Measurements from ENCODE around the gene ANXA5.

DNA sequence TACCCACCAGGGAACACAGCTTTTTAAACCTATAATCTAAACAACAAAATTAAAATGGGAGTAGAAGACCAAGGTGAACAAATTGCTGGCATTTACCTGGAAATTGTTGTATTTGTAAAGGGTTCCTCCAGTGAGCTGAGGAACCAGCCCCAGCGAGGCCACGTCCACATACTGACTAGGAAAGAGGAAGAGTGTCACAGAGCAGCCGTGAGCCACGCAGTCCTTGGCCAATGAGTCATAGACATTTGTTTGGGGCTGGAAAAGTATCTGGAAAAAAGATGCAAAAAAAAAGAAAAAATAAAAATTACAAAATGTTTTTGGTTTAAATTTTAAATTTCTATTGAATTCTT, 58.7 kb downstream of the METTL14 start:
- PRO-cap: no peak

GRCh38 chr4:118896919-118897579, 8.4 kb downstream of the SYNPO2 start:
- PRO-cap: unidirectional peak, minus-strand start at chr4:118897225

GRCh38 chr4:118975339-118976562, 87.1 kb downstream of the SYNPO2 start:
- PRO-cap: no peak

GRCh38 chr4:118985120-118985600, 96.5 kb downstream of the SYNPO2 start:
- PRO-cap: no peak

DNA sequence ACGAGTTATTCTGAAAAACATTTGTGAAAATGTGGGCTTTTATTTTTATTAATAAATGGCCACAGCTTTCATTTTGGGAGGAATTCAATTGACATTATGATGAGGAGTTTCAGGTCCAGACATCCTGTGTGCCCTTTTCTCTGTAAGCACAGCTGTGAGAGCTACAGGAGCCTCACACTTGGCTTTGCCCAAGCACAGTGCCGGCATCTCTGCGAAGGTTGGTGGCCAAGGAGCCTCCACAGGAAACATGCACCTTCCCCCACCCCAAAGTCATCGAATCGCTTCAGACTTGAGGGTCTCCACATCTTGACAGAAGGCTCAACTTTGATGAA, 99.9 kb downstream of the SYNPO2 start:
- PRO-cap: no peak

DNA sequence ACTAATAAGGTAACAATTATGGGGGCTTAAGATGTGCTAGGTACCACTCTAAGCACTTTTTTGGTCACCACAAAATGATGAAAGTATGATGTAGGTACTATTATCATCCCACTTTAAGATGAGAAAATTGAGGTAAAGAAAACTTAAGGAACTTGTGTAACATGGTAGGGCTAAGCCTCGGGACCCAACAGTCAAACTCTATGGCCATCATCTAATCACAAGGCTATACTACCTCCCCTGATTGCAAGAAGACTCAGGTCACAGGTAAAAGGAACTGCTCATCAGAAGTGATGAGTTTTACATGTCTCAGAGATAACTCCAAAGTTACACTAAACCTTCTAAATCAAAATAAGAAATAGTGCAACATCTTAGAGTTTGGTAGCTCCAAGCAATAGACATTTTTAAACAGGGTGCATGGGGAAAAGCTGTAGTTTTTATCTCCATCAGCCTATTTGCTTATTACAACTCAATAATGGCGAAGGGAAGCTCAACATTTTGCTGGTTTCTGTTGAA, 96.5 kb upstream of the MYOZ2 start:
- PRO-cap: no peak

DNA sequence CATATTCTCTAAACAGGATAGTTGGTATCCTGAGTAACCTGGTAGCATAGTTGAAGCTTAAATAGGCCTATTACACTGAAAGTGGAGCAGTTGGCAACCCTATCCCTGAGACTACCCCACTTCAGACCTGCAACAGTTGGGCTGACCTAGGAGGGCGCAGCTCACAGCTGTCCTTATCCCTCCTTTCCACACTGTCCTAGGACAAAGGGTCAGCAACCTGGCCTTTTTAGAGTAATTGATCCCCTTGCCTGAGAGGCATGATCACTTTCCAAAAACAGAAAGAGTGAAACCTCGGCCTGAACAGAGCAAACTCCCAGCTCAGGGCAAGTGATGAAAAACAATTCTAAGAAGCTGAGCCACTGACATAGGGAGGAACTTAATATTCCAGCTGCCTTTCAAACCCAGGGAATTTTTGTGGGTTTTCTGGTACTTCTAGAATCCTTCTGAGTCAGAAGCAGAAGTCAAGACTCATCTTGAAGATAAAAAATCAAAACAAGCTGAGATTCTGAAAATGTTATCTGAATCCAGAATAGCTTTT, 94.9 kb upstream of the MYOZ2 start:
- PRO-cap: unidirectional peak, minus-strand start at position 313 of the sequence

DNA sequence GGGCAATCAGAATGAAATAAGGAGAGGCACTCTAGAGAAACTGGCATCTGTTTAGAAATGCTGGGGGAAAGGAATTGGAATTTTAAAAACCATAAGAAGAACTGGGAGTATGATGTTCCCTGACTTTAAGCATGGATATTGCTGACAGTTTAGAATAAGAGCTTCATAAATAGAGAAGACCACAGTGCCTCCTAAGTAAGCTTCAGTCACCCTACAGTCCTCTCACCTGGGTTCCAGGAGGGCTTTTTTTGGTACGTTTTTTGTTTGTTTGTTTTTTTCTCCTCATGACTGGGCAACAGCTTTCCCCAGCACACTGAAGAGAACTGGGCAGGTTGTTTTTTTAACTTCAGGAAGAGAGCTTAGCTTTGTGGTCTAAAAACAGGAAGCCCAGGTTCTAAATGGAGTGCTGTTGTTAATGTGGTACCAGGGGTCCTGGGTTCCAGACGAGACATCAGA, 4.0 kb downstream of the MYOZ2 start:
- PRO-cap: unidirectional peak, minus-strand start at position 325 of the sequence

- PRO-cap: no peak
Measured at GRCh38 chr4:119166728-119167081, 31.1 kb downstream of the MYOZ2 start.

DNA sequence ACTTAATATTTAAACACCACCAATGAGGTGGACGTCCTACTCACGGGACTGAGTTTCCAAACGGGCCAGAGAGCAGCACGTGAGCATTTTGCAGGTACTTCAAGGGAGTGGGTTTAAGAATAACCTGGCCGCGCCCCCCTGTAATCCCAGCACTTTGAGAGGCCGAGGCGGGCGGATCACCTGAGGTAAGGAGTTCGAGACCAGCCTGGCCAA, 467 bp upstream of the C4orf3 start:
- PRO-cap: no peak

GRCh38 chr4:119476115-119476475, 152.5 kb downstream of the PDE5A start:
- PRO-cap: no peak

DNA sequence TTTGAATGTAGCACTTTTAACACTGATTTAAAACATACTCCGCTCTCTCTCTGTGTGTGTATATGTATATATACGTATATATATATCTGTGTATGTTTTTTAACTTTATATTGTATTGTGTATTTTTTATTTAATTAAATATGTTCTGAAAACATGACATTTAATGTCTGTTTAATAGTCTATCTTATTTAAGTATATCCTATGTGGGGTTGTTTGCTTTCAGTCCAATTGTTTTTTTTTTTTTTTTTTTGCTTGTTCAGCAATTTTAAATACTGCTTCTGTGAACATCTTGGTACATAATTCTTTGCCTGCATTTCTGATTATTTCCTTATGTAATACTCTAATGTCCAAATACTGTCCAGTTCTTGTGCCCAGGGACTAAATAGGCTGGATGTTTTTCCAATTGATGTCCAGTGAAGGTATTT, 45.1 kb upstream of the MAD2L1 start:
- PRO-cap: unidirectional peak, minus-strand start at position 241 of the sequence

DNA sequence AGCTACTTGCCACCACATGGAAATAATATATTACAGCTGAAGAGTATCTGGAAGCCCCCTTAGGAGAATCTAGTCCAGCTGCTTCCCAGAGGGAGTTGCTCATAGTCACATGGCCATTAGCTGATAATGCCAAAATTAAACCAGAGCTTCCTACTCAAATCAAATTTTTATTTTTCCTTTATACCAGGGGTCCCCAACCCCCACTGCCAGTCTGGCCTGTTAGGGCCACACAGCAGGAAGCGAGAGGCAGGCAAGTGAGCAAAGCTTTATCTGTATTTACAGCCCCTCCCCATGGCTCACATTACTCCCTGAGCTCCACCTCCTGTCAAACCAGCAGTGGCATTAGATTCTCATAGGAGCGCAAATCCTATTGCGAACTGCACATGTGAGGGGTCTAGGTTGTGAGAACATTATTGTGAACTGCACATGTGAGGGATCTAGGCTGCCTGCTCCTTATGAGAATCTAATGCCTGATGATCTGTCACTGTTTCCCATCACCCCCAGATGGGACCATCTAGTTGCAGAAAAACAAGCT, 19.3 kb upstream of the TNIP3 start:
- PRO-cap: bidirectional peak, plus-strand start at position 363 of the sequence, minus-strand start at position 241 of the sequence

- PRO-cap: bidirectional peak, plus-strand start at chr4:121216647, minus-strand start at chr4:121216482
Measured at GRCh38 chr4:121216354-121216746, 52.2 kb upstream of the TNIP3 start.

GRCh38 chr4:121696014-121697035, at the start of gene ANXA5:
TSS of gene ANXA5 (minus strand) at chr4:121696980.
- PRO-cap: bidirectional peak, plus-strand start at chr4:121696226, minus-strand start at chr4:121696133; bidirectional peak, plus-strand start at chr4:121697167, minus-strand start at chr4:121696975

GRCh38 chr4:121711407-121712200, 14.8 kb upstream of the ANXA5 start:
- PRO-cap: bidirectional peak, plus-strand start at chr4:121711878, minus-strand start at chr4:121711668

DNA sequence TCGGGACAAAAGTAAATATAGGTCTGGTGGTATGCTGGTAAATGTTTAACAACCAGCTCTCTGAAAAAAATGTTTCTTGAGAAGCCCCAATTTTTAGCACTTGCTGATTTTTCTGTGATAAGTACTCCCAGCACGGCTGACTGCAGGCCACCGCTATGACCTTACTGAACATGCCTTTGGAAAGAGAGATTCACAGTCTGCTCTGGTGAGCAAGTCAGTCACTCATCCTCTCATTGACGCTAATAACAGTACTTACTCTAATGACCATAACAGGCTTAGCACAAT, 99.0 kb upstream of the BLTP1 start:
- PRO-cap: no peak

DNA sequence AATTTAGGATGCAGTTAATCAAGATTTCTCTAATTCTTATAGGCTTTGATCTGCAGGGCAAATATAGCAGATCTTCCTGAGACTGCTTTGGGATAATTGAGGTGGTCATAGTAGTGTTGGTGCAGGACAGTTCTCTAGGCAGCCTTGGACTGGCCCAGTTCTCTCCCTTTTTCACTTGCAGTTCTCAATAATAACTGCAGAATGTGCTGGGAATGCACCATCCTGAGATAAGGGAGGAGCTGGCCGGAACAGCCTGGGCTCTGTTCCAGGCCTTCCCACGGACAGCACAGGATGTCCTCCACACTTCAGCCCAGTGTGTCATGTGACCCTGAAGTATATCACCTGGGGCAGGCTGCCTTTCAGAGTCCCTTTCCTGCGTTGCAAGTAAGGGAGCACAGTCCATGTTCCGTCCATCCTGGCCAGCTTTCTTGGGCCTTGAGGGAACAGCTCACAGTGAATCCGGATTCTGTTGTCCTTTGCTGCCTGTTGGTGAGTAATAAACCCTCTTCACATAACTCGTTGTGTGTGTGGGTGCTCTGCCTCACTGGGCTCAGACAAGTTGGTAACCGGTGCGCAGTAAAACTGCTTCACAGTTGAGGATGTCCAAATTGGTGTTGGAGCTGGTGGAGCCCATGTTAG, 32.3 kb upstream of the BBS12 start:
- PRO-cap: no peak

DNA sequence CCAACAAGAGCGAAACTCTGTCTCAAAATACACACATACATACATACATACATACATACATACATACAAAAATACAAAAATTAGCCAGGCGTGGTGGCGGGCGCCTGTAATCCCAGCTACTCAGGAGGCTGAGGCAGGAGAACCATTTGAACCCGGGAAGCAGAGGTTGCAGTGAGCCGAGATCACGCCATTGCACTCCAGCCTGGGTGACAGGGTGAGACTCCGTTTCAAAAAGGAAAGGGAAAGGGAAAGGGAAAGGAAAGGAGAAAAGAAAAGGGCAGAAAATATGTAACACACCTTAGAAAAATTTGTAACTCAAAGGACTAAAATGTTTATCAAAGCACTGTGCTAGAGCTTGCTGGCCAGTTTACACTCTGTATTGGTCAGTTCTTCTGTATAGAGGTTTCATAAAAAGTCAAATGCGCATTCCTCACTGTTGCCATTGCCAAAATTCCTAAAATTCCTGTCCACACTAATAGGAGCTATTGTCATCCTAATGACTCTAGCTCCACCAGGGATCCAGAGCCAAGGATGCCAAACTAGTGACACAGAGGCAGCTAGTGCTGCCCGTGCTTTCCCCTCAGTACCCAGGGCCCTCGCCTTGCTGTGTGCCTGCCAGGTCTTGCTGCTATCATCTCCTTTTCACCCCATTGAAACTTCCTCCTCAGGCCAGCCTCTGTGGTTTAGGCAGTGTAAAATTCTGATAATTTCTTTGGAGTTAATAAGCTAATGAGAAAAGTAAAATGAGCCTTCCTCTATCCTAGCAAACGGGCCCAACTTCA, 43.4 kb upstream of the FGF2 start:
- PRO-cap: no peak

DNA sequence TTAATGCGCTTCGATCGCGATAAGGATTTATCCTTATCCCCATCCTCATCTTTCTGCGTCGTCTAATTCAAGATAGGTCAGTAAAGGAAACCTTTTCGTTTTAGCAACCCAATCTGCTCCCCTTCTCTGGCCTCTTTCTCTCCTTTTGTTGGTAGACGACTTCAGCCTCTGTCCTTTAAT, 658 bp upstream of the FGF2 start:
- PRO-cap: no peak

Data from bronchial lymph node (tissue), 1 donor.